ENCODE data around the genes CST8 and GGTLC1.

DNA sequence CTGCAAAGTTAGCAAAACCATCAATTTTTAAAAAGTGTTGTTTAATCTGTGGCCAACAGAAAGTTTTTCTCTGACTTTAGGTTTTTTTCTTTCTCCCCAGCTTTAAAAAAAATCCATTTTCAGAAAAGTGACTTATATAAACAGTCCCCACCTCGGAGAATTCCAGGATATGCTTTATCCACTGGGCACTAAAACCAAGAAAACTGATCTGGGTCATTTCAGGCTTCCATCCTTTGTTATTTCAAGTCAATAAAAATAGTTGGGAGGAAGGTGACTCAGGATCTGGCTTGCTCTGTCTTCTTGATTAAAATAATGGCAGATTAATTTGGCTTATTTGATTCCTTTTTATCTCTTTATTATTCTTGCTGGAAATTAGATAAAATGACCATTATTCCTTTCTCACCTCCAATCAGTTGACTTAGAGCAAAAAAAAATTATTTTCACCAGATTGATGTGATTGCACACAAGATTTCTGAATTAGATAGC lies 19.2 kb upstream of the RALGAPA2 start:
- PRO-cap, 2 experiments = no peak in any of the 2 experiments

DNA sequence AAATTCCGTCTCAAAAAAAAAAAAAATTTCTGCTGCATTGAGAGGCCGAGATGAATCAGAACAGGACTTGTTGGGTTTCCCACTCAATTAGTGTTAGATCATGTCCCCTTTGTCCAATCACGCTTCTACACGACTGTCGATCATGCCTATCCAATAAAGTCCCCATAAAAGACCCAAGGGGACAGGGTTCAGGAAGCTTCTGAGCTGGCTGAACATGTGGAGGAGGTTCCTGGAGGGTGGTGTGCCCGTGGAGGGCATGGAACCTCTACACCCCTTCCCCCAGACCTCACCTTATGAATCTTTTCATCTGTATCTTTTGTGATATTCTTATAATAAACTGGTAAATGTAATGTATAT lies 3.3 kb upstream of the KIZ start:
- PRO-cap, 2 experiments = no peak in any of the 2 experiments

DNA sequence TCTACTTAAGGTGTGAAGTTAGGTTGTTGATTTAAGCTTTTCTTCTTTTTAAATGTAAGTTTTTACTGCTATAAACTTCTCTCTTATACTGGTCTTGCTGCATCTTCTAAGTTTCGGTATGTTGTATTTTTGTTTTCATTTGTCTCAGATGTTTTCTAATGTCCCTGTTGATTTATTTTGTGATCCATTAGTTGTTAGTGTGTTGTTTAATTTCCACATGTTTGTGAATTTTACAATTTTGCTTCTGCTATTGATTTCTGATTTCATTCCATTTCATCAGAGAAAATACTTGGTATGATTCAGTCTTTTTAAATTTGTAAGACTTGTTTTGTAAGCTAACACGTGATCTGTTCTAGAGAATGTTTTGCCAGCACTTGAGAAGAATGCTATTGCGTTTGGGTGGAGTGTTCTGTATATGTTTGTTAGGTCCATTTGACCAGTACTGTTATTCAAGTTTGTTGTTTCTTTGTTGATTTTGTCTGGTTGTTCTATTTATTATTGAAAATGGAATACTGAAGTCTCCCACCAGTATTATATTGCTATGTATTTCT lies 53.8 kb downstream of the KIZ start:
- PRO-cap, 2 experiments = no peak in any of the 2 experiments

DNA sequence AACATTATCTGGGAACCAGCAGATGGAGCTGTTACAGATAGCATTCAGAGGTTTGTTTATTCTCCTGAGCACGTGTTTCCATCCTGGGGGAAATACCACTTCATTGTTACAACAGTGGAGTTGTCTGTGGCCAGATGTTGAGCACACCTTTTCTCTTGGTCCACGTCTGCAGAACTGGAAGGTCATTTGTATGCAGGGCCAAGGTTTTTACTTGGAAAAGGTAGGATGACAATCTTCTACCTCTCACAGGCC lies 16.1 kb upstream of the NKX2-2 start:
- PRO-cap, 2 experiments = no peak in any of the 2 experiments

GRCh38 chr20:21548049-21548862 lies 34.4 kb upstream of the NKX2-2 start:
- PRO-cap, 2 experiments = no peak in any of the 2 experiments

GRCh38 chr20:22523590-22524559 lies 60.5 kb downstream of the FOXA2 start:
- PRO-cap, 2 experiments = no peak in any of the 2 experiments

- PRO-cap, 2 experiments = no peak in any of the 2 experiments
These were observed 58.6 kb downstream of the FOXA2 start for GRCh38 chr20:22525703-22526200.

DNA sequence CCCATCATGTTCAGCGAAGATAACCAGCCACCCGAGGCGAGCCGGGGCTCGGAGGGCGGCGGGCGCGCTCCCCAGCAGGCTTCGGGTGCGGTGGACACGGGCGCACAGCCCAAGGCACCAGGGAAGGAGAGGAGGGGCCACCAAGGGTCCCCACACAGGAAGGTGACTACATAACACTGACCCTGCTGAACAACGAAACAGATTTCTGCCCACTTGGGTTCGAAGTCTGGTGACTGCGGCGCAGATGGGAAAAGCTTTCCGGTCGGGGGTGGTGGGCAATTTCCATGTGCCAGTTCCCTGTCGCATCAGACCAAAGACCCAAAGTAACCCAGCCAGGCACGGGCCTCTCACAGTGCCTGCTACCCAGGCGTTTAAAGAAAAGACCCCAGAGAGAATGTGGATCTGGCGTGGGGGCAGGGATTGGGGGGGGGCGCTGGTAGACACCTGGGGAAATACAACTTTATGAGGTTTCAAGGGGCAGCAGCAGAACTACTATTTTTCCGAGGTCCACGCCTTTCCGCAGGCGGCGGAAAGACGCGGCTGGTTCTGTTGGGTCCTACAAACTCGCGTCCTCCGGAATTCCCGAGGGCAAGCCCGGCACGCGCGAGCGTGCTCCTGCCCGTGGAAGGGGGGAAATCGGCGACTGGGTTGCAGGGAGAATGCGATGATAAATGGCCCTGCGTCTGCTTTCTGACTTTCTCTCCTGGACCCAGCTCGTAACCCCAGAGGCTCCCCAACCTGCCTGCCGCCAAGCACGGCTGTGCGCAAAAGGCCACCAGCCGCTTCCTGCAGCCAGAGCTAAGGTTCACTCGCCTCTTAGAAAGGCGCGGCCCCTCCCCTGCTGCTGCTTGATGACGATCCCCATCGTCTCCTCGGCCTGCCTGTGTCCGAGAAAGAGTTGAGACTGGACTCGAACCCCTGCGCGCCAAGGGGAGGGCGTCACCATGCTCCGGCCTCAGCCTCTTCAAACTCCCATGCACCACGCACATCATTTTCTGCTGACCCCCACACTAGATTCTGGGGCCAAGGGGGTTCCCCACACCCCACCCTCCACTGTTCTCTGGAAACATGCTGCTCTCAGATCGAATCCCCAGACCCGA lies 6.9 kb downstream of the FOXA2 start:
- PRO-cap, 2 experiments = no peak in any of the 2 experiments

- PRO-cap, 2 experiments = no peak in any of the 2 experiments
These were observed 4.6 kb downstream of the FOXA2 start for GRCh38 chr20:22579622-22580338.

GRCh38 chr20:22684478-22685160 lies 100.2 kb upstream of the FOXA2 start:
- PRO-cap, 2 experiments = no peak in any of the 2 experiments

DNA sequence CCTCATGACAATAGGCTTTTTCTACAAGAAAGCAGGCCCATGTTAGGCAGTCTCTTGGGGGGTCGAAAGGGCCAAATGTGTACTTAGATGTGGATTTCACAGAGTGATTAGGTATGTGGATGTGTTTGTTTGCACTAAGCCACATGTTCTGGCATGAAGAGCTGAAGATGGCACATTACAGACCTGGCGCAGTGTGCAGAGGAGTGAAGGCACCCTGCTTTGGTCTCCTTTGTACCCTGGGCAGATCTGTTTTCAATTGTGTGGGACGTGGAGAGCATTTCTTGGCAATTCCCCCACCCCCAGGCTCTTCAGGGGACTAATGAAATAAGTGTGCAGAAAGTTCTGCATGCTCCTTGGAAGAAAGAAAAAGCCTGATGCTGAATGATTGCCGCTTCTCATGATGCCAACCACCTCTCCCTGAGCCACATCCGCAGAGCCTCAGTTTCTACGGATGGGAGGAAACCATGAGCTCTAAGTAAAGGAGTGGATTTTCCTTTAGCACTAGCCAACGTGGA lies 50.8 kb upstream of the SSTR4 start:
- PRO-cap, 2 experiments = no peak in any of the 2 experiments

- PRO-cap, 2 experiments = peak in 2 of 2 experiments; most common plus-strand start chr20:23025775 (in 2); most common minus-strand start chr20:23025546 (in 1)
These were observed 9.6 kb upstream of the SSTR4 start for GRCh38 chr20:23025390-23026015.

DNA sequence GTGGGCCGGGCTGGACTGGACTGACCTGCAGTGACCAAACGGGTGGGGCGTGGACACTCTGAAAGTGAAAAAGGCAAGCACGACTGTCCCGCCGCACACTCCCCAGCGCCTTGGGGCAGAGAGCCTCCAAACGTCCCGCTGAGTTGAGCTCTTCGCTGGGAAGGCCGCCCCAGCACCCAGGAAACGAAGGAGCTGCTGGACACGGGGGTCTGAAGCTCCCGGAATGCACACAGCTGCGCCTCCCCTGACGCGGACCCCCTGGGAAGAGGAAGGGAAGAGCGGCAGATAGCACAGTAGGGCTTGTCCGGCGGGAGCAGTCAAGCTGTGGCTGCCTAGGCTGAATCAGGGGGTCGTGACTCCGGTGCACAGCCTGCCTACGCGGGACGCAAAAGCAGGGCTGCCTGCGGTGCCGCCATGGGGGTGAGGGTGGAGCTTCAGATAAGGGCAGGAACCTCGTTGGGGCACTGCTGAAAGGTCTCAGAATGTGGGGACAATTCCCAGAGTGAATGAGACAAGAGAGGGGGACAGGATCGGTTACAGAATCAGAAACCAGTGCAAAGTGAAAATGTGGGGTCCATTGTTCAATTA lies 1.8 kb upstream of the THBD start:
- PRO-cap, 2 experiments = peak in 2 of 2 experiments; most common plus-strand start position 96 of the sequence (in 1); most common minus-strand start position 253 of the sequence (in 1)

DNA sequence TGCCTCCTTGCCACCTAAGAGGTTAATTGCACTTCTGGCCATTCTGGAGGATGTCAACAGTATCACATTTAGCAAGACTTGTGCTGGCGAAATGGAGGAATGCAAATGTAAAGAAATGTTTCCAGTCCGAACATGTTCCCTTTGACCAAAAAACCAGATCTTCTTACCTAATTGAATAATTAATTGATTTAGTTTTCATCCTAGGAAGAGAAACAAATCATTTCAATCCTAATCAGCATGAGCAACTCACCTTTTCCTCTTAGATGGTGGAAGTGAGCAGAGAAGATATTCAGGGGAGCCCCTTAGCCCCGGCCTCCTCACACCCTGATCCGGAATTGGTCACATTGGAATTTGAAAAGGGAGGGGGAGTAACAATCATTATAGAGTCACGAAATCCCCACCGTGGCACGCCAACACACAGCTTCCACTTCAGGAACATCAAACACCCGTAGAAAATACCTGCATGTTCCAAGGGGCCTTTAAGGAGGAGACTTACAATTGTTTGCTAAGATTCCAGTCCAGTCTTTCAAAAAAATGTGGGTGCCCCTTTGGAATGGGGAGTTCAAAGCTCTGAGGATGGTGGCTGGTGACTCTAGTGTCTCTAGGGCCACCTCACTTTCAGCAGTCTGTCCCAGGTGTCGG lies 2.7 kb downstream of the CD93 start:
- PRO-cap, 2 experiments = peak in 2 of 2 experiments; most common plus-strand start position 74 of the sequence (in 1); most common minus-strand start position 336 of the sequence (in 1)

DNA sequence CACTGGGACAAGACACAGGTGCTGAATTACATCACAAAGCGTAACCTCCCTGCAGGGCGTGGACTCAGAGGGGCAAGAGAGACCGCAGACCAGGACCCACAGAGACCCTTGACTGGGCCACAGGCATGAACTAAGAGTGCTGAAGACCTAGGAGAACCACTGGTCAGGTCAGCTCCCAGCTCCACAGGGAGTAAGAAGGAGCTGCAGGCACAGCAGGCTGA lies at the start of gene CST8:
Gene CST8 (plus strand): TSS at position 101 of the 221 bp plus-strand sequence.
- PRO-cap, 2 experiments = no peak in any of the 2 experiments

- PRO-cap, 2 experiments = no peak in any of the 2 experiments
These were observed 8.9 kb downstream of the CST3 start for GRCh38 chr20:23628426-23629686.

DNA sequence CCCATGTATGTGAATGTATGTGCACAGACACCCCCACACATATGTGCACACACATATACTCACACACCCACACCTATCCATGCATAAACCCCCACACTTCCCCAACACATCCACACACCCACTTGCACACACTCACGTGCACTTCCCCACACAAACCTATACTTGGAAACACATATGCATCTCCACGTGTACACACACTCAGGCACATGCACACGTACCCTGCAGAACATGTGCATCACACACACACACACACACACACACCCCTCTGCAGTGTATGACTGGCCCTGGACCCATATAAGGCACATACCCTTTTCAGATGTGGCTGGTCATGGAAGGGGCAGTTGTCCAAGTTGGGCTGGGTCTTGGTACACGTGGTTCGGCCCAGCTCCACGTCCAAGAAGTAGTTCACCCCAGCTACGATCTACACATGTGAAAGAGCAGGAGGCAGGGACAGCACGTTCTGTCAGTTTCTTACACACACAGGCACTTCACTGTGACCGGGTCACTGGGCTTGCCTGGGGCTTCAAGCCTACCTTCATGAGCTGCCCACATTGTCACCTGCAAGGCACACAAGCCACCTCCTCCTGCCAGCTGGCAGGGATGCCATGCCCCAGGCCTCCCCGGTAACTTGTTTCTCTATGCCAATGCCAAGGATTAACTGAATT lies 2.7 kb downstream of the CST3 start:
- PRO-cap, 2 experiments = no peak in any of the 2 experiments

- PRO-cap, 2 experiments = no peak in any of the 2 experiments
These were observed at the start of gene GGTLC1 for GRCh38 chr20:23988567-23988888. TSS of gene GGTLC1 (minus strand) at chr20:23988779.

GRCh38 chr20:24960817-24961648 lies 12.0 kb downstream of the CST7 start:
- PRO-cap, 2 experiments = no peak in any of the 2 experiments

GRCh38 chr20:24978469-24978866 lies 14.1 kb downstream of the APMAP start:
- PRO-cap, 2 experiments = no peak in any of the 2 experiments